Brain (tissue), 1 donor: ENCODE data around the genes SOHLH2, SERTM1 and ALG5.

DNA sequence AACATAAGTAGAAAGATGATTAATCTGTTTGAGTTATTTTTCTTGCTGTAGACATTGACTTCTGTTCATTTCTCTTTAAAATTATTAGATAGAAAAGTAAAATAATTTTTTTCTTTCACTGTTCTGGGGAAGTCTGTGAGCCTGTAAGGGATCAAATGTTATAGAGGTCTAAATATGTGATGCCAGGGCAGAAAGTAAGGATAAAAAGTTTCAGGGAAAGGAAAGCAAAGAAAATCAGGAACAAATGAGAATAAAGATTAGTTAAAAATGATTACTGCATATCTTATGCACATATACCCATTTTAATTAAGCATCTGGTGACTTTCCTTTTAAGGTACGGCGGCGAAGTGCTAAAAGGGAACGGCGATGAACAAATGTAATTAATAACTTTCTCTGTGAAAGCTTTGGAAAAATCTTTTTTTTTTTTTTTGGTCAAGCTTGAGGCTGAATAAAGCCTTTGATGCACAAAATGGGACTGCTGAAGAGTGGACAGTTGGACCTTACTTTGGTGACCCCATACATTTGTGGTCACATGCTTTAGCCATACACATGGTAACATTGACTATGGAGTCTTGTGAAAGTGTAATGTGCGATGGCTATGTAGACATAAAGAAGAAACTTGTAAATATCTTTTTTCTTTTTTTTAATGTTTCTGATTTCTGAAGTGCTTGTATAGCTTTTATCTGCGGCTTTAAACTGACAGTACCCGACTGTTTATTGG is 188.6 kb downstream of the PDS5B start:
- RRBS: no CpG with 5 or more reads among the region's 8 CpGs

- RRBS: no CpG with 5 or more reads among the region's 16 CpGs
These were observed 93.3 kb downstream of the KL start for GRCh38 chr13:33109371-33110158.

- RRBS: no CpG with 5 or more reads among the region's 19 CpGs
These were observed 81.0 kb downstream of the STARD13 start for GRCh38 chr13:33204204-33205317.

DNA sequence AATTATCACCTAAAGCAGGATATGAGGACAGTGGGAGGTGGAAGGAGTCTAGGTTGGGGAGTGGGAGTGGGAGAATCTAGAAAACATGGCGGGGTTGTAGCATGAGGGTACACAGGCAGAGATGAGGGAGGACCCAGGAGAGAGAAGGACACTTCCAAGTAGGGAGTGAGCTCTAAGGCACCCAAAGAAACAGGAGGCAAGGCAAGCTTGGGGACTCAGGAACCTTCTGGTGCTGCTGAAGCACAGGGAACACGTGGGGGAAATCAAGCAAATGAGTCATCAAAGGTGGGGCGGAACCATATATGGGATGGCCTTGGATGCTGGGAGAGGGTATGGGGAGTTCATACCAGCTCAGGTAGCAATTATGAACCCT is 77.4 kb downstream of the STARD13 start:
- RRBS: no CpG with 5 or more reads among the region's 3 CpGs

GRCh38 chr13:33249391-33250030 is 36.0 kb downstream of the STARD13 start:
- RRBS: no CpG with 5 or more reads among the region's 8 CpGs

DNA sequence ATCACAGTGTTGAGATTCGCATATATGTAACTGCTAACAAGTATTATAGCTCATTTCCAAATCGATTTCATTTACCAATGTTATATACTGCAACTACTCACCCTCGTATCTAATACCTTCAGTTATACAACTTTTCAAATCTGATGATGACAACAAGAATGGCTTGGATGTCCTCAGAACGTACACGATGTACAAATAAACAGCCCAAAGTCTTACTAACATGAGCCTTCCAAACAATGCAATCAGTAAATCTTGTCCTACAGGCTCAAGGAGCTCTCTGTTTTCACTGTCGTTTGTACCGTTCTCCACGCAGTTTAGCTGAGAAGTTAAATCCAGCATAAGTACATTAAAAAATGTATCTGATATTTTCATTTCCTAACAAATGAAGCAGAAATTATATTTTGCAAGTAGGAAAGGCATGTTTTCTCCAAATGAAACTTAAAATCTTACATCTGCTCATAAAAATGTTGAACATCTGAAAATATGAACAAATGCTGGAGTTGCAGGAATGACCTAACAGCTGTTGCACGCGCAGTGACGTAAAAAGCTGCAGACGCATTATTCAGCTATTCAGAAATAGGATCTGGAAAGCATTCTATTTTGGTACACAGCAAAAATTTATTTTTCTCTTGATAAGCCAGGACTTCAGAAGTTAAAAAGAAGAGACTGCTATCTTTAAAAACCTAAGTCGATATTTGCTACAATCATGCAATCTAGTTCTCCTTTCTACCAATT is 36.7 kb upstream of the STARD13 start:
- RRBS: no CpG with 5 or more reads among the region's 13 CpGs

GRCh38 chr13:33323355-33324285 is 38.1 kb upstream of the STARD13 start:
- RRBS: no CpG with 5 or more reads among the region's 9 CpGs

GRCh38 chr13:33343733-33344112 is 58.2 kb upstream of the STARD13 start:
- RRBS: no CpG with 5 or more reads among the region's 2 CpGs

DNA sequence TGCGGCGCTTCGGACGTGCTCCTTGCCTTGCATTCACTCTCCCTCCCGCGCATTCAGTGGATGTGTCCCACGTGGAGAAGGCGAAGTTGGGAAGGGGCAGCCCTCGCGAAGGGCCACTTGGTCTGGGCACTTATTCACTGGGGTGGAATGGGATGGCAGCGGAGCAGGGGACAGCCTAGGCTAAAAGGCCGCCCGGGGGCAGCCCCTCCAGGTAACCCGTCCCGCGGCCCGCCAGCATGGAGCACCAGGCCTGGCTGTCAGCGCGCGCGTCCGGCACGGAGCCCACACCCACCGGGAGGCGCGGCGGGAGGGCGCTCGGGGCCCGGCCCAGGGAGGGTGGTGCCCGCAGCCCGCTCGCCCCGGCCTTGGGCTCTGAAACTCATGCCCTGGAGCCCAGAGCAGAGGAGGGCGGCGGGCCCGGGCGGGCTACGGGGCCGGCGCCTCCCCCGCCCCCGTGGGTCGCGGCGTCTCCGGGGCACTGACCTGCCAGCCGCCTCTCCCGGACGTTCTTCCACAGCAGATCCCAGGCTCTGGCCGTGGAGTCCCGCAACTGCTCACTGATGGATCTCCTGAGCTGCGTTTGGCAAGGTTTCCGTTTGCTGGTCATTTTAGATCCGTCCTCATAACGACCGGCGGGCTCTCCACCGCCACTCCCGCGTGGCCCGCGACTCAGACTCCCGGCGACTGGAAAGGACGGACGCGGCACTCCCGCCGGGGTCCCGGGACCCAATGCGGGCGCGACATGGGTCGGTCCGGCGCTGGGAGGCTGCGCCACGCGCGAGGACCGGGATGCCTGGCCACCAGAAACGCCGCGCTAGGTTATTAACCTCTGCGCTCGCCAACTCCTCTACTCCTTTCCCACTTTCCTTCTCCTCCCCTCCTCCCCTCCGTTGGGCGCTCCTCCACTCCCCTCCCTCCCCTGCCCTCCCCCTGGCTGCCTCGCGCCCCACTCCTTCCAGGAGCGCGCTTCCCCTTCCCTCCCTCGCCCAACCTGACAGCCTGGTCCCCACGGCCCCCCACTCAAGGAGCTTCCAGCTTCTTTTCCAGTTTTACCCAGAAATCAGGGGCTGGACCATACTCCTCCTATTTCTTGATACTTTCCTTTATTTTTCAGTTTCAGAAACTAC is 64.6 kb upstream of the STARD13 start:
- RRBS: 4% methylated on average over 33 of the region's 95 CpGs

GRCh38 chr13:33352938-33354148 is 67.8 kb upstream of the STARD13 start:
- RRBS: no CpG with 5 or more reads among the region's 13 CpGs

DNA sequence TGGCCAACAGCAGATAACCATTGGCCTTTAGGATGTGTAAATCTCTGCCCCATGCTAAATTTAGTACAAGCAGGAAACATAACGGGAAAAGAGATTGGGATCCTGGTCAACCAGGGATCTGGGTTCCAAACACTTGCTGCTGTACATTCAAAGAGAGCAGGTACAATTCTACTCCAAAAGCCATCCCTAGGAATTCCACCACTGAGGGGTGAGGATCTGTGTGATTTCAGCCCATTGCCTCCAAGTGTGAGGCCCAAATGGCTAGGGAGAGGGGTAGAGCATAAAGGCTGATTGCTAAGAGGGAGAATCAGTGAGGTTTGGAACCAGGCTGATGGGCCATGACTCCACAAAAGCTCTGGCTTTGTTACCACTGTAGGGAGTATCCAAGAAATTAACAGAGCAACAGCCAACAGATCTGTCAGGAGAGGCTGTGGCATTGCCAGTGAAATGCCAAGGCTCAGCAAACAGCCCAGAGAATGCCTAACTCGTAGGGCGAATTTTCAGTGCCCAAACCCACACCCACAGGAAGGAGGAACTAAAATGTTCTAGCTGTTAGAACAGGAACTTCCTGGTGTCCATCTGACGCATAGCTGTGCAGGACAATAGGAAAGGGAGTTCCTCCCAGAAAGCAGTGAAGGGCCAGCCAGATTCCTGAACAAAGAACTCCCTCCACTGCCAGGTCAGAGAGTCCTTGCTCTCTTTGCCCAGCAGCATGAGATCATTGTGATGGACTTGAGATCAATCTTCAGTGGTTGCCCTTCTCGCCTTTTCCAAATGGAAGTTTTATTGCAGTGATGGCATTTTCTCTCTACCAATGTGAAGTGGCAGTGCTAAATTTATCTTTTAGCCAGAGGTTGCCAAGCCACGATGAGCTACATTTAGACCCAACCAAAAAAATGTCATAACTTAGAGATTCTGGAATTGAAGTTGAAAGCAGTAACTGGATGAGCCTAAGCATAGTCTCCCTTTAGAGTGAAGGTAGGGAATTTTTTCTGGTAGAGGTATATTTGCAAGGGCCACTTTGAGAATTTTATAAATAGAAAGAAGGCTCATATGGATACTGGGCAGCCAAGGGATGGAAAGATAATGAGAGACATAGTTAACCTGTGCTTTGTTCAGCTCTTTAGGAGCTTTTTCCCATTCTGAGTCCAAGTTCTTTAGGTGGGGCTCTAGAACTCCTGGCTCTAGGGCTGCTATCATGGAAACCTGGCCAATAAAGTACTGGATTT is 224.2 kb upstream of the STARD13 start:
- RRBS: no CpG with 5 or more reads among the region's 6 CpGs

DNA sequence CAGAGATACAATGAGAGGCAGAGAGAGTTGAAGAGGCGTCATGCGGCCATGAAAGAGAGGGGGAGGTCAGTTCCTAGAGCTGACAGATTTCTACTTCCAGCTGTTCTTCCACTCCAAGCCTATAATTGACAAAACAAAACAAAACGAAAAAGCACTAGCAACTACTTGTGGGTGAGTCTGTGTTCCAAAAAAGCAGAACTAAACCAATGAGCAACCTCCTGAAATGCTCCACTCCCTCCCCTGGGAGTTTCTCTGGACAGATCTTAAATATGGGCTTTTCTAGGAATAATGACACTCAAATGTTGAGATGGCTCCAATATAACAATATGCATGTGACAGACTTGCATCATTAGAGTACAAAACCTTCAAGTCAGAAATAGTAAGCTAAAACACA is 173.4 kb upstream of the RFC3 start:
- RRBS: no CpG with 5 or more reads among the region's 3 CpGs

GRCh38 chr13:33675927-33676609 is 141.9 kb upstream of the RFC3 start:
- RRBS: no CpG with 5 or more reads among the region's 10 CpGs

DNA sequence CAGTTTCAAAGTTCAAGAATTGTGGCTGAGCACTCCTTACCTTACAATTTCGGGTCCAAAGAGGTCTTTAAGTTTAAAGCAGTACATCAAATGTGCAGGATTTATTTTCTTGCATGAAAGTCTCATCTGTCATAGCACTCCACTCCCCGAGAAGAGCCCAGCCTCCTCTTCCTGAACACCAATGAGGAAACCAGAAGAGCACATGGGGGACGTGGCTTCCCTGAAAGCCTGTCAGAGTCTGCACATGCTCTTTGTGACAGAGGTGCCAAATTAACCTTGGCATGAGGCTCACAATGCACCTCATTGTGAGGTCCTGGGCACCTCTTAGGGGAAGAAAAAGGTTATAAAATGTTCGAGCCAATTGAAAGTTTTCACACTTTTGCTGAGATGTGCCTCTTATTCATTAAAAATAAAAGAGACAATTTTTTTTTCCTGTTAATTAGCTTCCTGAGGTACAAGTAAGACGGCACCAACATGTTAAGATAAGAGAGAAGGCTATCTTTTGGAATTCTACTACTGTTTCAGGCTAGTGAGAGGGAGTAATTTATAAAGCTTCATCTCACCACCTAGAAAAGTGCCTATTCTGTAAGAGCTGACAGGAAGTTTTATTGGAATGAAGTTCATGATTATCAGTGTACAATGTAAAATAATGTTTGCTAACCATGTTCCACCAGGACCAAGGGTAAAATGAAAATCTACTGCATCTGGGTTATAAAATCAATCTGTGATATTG is 141.1 kb upstream of the RFC3 start:
- RRBS: no CpG with 5 or more reads among the region's 5 CpGs

GRCh38 chr13:33940831-33941419 is 123.0 kb downstream of the RFC3 start:
- RRBS: no CpG with 5 or more reads among the region's 7 CpGs

GRCh38 chr13:36214263-36214896 is at the start of gene SOHLH2:
Gene SOHLH2 (minus strand): TSS chr13:36214556.
- RRBS: no CpG with 5 or more reads among the region's 48 CpGs

GRCh38 chr13:36357329-36357623 is 11.1 kb upstream of the SPART start:
- RRBS: no CpG with 5 or more reads among the region's 3 CpGs

- RRBS: under 1% methylated on average over 32 of the region's 79 CpGs
These were observed 827 bp upstream of the CCNA1 start for GRCh38 chr13:36431285-36432051.

- RRBS: 1% methylated on average over 17 of the region's 69 CpGs
These were observed at the start of gene SERTM1 for GRCh38 chr13:36673465-36674378. Gene SERTM1 (plus strand): TSS chr13:36674020.

DNA sequence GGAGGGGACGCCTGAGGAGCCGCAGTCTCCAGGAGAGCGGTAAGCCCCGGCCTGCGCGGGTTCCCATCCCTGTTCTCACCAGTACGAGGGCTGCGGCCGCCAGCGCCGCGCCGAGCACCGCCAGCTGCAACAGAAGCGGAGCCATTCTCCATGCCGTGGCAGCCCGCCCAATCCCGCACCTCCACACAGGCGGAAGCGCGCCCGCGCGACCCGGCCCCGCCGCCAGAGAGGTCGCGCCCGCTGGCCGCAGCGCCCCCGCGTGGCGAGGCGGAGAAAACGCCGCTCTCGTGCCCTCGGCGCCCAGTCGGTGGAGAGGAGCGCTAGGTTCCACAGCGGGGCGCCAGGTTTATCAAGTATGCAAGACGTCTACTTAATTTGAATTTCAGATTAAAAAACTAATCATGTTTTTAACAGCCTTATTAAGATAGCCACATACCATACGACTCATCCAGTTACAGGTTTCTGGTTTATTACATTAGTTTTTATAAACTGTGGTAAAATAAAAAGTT is at the start of gene ALG5:
ALG5 (minus strand) TSS at position 185 of the 509 bp plus-strand sequence.
- RRBS: no CpG with 5 or more reads among the region's 47 CpGs